ENCODE measurements around the gene COPE.

GRCh38 chr19:18765073-18765618 is 26.0 kb downstream of the COMP start:
- PRO-cap = no peak
CAGE:
- cytosol, long polyA minus RNA = no peak
- cytosol, long polyA plus RNA = no peak
- long polyA plus RNA = no peak
- nucleus, long polyA minus RNA = no peak
- nucleus, long polyA plus RNA = no peak

DNA sequence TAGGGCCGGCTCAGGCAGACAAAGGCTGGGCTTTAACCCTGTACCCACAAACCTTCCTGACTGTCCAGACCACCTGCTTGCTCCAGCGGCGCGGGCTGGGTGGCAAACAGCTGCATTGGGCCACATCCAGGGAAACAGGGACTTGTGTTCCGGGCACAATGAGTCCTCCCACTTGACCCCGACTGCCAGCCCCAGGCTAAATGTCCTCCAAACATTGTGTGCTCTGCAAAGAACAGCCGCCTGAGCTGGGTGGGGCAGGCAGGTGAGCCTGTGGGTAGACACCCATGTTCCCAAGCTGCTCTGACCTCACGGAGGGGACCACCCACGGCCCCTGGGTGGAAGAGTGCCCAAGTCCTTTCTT is 21.8 kb downstream of the COMP start:
- PRO-cap = no peak
CAGE:
- cytosol, long polyA minus RNA = no peak
- cytosol, long polyA plus RNA = no peak
- long polyA plus RNA = no peak
- nucleus, long polyA minus RNA = no peak
- nucleus, long polyA plus RNA = no peak

GRCh38 chr19:18782825-18783350 is 8.2 kb downstream of the COMP start:
- PRO-cap = no peak
CAGE:
- cytosol, long polyA minus RNA = no peak
- cytosol, long polyA plus RNA = no peak
- long polyA plus RNA = no peak
- nucleus, long polyA minus RNA = no peak
- nucleus, long polyA plus RNA = no peak

DNA sequence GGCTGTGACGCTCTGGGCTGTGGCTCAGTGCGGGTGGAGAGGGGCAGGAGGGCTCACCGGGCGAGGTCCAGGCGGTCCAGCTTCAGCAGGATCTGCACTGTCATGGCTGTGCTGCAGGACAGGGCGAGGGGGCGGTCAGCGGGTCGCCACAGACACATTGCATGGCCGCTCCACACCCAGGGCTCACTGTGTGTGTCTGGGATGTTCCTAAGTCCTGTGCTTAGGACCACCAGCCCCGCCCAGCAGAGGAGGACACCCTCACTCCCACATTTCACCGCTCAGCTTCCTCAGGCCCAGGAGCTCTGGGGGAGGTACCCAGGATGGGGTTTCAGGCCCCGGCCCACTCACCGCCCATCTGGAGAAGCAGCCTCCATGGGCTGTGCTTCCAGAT is 9.6 kb upstream of the CERS1 start:
- PRO-cap = no peak
CAGE:
- cytosol, long polyA minus RNA = no peak
- cytosol, long polyA plus RNA = no peak
- long polyA plus RNA = no peak
- nucleus, long polyA minus RNA = no peak
- nucleus, long polyA plus RNA = no peak

DNA sequence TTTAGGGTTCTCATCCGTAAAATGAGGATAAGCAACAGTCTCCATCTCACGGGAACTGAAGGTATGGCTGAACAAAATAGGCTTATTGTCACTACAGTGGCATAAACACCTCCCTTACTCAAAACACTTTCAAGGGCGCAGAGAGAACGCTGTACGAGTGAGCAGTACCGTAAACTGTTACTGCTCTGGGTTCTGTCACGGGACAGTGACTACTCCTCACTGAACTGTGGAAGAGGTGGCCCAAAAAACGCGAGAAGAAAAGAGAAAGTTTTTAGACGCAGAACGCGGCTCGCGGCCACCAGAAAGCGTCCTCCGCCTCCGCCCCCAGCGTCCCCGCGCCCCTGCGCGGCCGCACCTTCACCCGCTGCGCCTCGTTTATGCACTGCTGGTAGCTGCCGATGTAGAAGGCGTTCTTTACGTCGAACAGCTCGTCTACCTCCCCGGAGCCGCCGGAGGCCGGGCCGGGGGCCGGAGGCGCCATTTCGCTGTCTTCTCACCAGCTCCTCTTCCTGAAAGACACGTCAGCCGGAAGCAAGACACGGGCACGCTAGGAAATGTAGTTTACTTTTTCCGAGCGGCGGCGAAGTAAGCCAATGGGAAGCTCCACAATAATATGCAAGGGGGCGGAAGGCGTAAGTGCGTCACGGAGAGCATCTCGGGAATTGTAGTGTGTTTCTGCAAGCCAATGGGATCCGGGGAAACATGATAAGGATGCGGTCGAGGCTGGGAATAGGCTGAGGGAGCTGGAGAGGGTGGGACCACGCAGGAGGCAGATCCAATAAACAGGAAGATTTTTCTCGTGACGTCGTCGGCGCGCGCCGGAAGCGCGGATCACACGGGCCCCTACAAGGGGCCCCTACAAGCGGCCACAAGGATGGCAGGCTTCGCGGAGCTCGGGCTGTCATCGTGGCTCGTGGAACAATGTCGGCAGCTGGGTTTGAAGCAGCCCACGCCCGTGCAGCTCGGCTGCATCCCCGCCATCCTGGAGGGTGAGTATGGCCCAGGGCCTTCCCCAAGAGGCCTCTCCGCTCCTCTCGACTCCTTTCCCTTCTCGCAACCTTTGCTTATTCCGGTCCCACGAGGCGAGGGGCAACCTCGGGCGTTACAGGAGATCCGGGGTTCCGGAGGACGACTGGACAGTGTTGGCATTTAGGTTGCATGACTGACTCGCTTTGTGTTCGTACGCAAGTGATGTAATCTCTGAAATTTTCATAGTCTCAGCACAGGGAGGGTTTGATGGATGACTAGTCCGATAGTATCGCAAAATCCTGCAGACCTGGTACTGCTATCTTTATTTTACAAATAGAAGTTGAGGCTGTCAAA is at the start of gene COPE:
COPE (minus strand) TSS at position 520 of the 1,323 bp plus-strand sequence.
- PRO-cap = bidirectional peak, plus-strand start at position 278 of the sequence, minus-strand start at position 207 of the sequence; bidirectional peak, plus-strand start at position 871 of the sequence, minus-strand start at position 518 of the sequence
CAGE:
- cytosol, long polyA minus RNA = start-site peak on the minus strand centred at position 497 of the sequence, 23 bp wide, 460 reads; start-site peak on the plus strand centred at position 848 of the sequence, 49 bp wide, 218 reads
- cytosol, long polyA plus RNA = start-site peak on the minus strand centred at position 505 of the sequence, 38 bp wide, 9,055 and 6,153 reads in 2 replicates; start-site peak on the plus strand centred at position 848 of the sequence, 50 bp wide, 1,596 and 1,119 reads in 2 replicates
- long polyA plus RNA = start-site peak on the minus strand centred at position 505 of the sequence, 38 bp wide, 11,208 and 10,819 reads in 2 replicates; start-site peak on the plus strand centred at position 859 of the sequence, 27 bp wide, 962 and 860 reads in 2 replicates
- nucleus, long polyA minus RNA = start-site peak on the minus strand centred at position 497 of the sequence, 22 bp wide, 859 reads; start-site peak on the plus strand centred at position 866 of the sequence, 15 bp wide, 234 reads
- nucleus, long polyA plus RNA = start-site peak on the minus strand centred at position 505 of the sequence, 38 bp wide, 2,537 and 2,568 reads in 2 replicates; start-site peak on the plus strand centred at position 859 of the sequence, 27 bp wide, 544 and 1,000 reads in 2 replicates

GRCh38 chr19:18920191-18920513 is 637 bp downstream of the DDX49 start:
- PRO-cap = unidirectional peak, minus-strand start at chr19:18920284
CAGE:
- cytosol, long polyA minus RNA = no peak
- cytosol, long polyA plus RNA = no peak
- long polyA plus RNA = no peak
- nucleus, long polyA minus RNA = no peak
- nucleus, long polyA plus RNA = no peak

DNA sequence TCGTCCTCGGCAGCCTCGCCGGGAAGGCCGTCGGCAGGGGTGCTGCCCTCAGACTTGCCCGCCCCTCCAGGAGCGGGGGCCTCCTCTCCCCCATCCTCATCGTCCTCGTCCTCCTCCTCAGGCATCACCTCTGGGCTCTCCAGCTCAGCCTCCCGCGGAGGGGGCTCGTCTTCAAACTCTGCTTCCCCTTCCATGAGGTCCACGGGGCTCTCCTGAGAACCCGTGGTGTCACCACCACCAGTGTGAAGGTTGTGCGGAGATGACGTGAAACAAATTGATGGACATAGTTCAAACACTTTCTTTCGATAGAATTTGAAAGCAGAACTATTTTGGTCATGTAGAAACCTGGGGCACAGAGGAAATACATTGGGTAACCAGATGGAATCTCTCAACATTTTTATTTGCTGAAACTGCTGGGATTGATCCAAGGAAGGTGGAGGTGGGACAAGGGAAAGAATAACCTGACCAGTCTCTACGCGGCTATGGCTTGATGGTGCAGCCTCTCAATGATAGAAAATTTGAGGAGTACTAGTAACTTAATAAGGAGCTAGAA is 28.9 kb downstream of the SUGP2 start:
- PRO-cap = no peak
CAGE:
- cytosol, long polyA minus RNA = no peak
- cytosol, long polyA plus RNA = no peak
- long polyA plus RNA = no peak
- nucleus, long polyA minus RNA = no peak
- nucleus, long polyA plus RNA = no peak

DNA sequence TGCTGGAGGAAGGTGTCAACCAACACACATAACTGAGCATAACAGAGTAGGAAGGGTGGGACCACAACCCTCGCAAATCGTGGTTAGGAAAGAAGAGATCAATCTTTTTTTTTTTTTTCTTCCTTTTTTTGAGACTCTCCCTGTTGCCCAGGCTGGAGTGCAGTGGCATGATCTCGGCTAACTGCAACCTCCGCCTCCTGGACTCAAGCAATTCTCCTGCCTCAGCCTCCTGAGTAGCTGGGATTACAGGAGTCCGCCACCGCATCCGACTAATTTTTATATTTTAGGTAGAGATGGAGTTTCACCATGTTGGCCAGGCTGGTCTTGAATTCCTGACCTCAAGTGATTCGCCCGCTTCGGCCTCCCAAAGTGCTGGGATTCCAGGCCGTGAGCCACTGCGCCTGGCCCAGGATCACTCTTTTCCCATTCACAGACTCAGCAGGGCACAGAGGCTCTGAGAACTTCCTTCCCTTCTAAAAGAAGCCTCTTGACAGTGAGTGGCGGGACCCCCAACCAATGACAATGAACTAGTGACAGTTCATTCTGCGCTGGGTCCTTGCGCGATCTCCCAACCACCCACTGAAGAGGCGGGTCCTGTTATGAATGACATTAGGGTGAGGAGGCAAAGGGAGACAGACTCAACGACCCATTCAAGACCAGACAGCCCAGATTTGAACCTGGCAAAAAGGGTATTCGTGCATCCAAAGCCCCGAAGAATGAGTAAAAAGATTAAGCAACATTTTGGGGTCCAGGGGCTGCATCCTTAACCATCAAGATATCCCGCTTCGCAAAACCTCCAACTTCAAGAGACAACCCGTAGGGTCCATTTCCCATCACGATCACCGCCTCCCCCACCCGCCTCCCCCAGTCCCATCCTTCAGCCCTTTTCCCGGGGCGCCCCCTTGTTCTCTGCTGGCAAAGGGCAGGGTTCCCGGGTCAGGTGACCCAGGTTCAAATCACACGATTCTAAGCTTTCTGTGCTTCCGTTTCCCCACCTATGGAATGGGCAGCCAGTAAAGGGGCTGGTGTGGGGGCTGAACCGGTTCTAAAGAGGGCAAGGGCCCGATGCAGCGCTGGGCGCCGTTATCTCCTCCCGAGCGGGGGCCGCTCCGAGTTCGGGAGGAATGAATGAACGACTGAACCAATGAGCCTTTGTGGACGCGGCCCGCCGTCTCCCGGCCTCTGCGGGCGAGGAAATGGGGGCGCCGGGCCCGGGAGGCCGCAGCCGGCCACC is 847 bp downstream of the SUGP2 start:
- PRO-cap = bidirectional peak, plus-strand start at position 635 of the sequence, minus-strand start at position 422 of the sequence
CAGE:
- cytosol, long polyA minus RNA = no peak
- cytosol, long polyA plus RNA = no peak
- long polyA plus RNA = no peak
- nucleus, long polyA minus RNA = no peak
- nucleus, long polyA plus RNA = no peak

- PRO-cap = no peak
CAGE:
- cytosol, long polyA minus RNA = no peak
- cytosol, long polyA plus RNA = no peak
- long polyA plus RNA = no peak
- nucleus, long polyA minus RNA = no peak
- nucleus, long polyA plus RNA = no peak
Observed at GRCh38 chr19:19096749-19097588, 33.2 kb downstream of the SLC25A42 start.

DNA sequence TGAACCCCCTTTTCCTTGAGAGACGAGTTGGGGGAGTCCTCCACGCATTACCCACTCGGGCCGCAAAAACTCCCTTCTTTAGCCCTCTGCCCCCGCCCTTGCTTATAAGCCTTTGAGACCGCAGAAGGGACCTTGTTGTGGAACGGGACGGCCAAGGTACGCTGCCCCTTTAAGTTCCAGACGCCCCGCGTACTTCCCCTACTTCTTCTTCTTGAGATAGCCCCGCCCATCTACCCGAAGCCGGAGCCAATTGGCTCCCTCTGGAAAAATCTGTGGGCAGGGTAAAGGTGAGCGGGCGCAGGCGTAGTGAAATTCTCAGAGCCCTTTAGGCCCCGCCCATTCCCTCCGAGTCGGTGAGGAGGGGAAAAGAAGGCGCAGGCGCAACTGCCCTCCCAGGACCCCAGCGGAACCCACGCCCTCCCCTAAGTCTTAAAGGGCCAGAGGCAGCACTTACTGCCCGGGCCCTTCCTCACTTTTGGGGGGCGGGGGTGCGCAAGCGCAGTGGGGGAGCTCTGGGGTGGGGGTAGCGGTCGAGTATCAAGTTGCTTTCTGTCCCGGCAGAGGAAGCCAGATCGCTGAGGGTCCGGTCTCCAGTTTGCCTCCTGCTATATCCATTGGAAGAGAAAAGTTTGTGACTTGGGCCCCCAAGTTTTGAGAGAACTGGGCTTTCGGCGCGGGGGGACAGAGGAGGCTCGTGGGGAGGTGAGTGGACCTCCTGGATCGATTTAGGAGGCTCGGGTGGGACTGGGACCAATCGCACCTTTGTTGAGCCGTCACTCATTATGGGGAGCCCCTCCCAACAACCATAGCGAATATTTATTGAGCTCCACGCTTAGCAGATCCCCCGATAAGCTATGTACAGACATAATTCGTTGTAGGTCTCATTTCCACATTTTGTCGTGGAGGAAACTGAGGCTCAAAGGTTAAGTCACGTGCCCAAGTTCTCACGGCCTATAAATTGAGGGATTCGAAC is 627 bp downstream of the RFXANK start:
- PRO-cap = bidirectional peak, plus-strand start at position 560 of the sequence, minus-strand start at position 191 of the sequence
CAGE:
- cytosol, long polyA minus RNA = start-site peak on the plus strand centred at position 544 of the sequence, 99 bp wide, 693 reads
- cytosol, long polyA plus RNA = start-site peak on the plus strand centred at position 544 of the sequence, 99 bp wide, 1,709 and 1,342 reads in 2 replicates
- long polyA plus RNA = start-site peak on the plus strand centred at position 544 of the sequence, 99 bp wide, 1,636 and 1,635 reads in 2 replicates
- nucleus, long polyA minus RNA = start-site peak on the plus strand centred at position 552 of the sequence, 39 bp wide, 141 reads
- nucleus, long polyA plus RNA = start-site peak on the plus strand centred at position 544 of the sequence, 99 bp wide, 425 and 732 reads in 2 replicates

- PRO-cap = no peak
CAGE:
- cytosol, long polyA minus RNA = no peak
- cytosol, long polyA plus RNA = no peak
- long polyA plus RNA = no peak
- nucleus, long polyA minus RNA = no peak
- nucleus, long polyA plus RNA = no peak
Observed at GRCh38 chr19:19271802-19272261, 1.3 kb downstream of the TM6SF2 start.

DNA sequence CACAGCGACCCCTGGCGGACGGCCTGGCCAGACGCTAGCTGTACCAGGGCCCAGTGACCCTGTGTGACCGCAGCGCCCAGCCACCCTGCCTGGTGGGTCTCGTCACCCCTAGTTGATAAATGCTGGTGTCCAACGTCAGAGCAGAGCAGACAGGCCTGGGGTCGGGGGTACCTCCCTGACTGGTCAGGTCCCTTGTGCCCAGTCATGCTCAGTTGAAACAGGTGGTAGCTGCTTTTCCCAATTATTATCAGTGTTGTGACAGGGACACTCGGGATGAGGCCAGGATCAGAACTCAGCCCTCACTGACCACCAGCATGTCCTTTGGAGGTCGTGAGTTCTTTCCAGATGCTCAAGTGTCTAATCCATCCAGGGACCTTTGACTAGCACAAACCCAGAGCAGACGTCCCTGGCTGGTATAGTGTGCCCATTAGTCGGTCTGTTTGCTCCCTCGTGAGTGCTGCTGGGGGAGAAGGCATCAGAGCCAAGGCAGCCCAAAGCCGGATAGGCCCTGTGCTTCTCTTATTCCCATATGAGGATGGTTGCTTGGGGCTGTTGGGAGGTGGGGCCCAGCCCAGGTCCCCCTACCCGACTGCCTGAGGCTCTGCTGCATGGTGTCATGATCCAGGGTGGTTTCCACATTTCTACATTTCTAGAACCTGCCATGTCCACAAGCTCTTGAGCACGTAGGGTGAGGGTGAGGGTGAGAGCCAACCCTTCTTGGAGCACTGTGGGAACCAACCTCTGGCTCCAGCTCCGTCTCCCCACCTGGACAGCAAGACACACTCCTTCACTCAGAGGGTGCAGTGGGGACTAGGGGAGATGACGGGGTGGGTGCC is 22.5 kb downstream of the MAU2 start:
- PRO-cap = no peak
CAGE:
- cytosol, long polyA minus RNA = no peak
- cytosol, long polyA plus RNA = no peak
- long polyA plus RNA = no peak
- nucleus, long polyA minus RNA = no peak
- nucleus, long polyA plus RNA = no peak

DNA sequence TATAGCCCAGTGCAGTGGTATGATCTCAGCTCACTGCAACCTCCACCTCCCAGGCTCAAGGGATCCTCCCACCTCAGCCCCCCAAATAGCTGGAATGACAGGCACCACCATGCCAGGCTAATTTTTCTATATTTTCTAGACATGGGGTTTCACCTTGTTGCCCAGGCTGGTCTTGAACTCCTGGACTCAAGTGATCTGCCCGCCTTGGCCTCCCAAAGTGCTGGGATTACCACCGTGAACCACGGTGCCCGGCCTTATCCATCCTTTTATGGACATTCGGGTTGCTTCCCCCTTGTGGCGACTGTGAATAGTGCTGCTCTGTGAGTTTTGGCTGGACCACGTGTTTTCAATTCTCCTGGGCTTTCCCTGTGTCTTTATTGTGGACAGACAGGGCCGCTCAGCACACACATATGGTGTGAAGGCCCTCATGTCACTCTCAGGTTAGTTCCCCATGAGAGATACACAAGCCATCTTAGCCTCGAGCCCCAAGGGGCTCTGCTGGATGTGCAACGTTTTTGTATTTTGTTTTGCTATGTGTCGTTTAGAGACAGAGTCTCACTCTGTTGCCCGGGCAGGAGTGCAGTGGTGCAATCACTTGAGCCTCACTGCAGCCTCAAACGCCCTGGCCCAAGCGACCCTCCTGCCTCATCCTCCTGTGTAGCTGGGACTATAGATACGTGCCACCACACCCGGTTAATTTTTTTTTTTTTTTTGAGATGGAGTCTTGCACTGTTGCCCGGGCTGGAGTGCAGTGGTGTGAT is 40.5 kb downstream of the MAU2 start:
- PRO-cap = no peak
CAGE:
- cytosol, long polyA minus RNA = no peak
- cytosol, long polyA plus RNA = no peak
- long polyA plus RNA = no peak
- nucleus, long polyA minus RNA = no peak
- nucleus, long polyA plus RNA = no peak

- PRO-cap = unidirectional peak, minus-strand start at chr19:19406494
CAGE:
- cytosol, long polyA minus RNA = no peak
- cytosol, long polyA plus RNA = no peak
- long polyA plus RNA = no peak
- nucleus, long polyA minus RNA = no peak
- nucleus, long polyA plus RNA = no peak
Observed at GRCh38 chr19:19406398-19406658, 853 bp downstream of the GATAD2A start.

DNA sequence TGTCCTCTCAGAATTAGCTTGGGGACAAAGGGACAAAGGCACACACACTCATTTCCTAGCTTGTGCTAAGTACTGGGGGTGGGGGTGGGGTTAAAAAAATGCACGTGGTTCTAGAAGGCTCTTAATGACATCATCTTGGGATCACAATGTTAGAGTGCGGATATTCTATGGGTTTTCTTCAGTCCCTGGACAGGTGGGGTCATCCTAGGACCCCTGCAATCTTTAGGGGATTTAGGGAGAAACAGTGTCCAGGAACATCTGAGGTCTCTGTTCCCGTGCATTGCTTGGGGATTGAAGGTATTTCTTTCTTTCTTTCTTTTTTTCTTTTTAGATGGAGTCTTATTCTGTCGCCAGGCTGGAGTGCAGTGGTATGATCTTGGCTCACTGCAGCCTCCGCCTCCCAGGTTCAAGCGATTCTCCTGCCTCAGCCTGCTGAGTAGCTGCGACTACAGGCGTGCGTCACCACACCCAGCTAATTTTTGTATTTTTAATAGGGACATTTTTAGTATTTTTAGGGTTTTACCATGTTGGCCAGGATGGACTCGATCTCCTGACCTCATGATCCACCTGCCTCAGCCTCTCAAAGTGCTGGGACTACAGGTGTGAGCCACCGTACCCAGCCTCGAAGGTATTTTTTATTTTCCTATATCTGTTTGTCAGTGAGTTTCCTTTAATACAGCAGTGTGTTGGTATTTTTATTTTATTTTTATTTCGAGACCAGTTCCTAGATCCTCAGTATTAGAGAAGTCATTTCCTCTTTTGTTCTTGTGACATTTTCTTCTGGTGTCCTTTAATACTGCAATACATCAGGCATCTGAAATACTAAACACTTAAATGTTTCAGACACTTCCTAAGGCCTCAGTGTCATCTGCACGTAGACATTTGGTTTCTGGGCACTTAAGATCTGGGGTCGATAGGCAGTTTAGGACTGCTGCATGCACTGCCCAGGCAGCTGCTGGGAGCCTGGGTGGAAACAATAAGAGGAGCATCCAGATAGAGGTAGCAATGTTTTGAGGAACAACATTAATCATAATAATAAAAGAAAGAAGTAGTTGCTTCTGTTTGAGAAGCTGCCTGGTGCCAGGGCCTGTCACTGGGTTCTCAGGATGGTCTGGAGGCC is 22.2 kb downstream of the GATAD2A start:
- PRO-cap = no peak
CAGE:
- cytosol, long polyA minus RNA = no peak
- cytosol, long polyA plus RNA = no peak
- long polyA plus RNA = no peak
- nucleus, long polyA minus RNA = no peak
- nucleus, long polyA plus RNA = no peak

- PRO-cap = no peak
CAGE:
- cytosol, long polyA minus RNA = no peak
- cytosol, long polyA plus RNA = no peak
- long polyA plus RNA = no peak
- nucleus, long polyA minus RNA = no peak
- nucleus, long polyA plus RNA = no peak
Observed at GRCh38 chr19:19485267-19486000, 29.9 kb downstream of the TSSK6 start.

GRCh38 chr19:19529560-19529818 is 778 bp downstream of the YJEFN3 start:
- PRO-cap = no peak
CAGE:
- cytosol, long polyA minus RNA = no peak
- cytosol, long polyA plus RNA = no peak
- long polyA plus RNA = no peak
- nucleus, long polyA minus RNA = no peak
- nucleus, long polyA plus RNA = no peak

GRCh38 chr19:19632644-19633139 is 4.7 kb upstream of the LPAR2 start:
- PRO-cap = no peak
CAGE:
- cytosol, long polyA minus RNA = no peak
- cytosol, long polyA plus RNA = no peak
- long polyA plus RNA = no peak
- nucleus, long polyA minus RNA = no peak
- nucleus, long polyA plus RNA = no peak

- PRO-cap = no peak
CAGE:
- cytosol, long polyA minus RNA = no peak
- cytosol, long polyA plus RNA = no peak
- long polyA plus RNA = no peak
- nucleus, long polyA minus RNA = no peak
- nucleus, long polyA plus RNA = no peak
Observed at GRCh38 chr19:19650465-19651051, 7.1 kb upstream of the GMIP start.

DNA sequence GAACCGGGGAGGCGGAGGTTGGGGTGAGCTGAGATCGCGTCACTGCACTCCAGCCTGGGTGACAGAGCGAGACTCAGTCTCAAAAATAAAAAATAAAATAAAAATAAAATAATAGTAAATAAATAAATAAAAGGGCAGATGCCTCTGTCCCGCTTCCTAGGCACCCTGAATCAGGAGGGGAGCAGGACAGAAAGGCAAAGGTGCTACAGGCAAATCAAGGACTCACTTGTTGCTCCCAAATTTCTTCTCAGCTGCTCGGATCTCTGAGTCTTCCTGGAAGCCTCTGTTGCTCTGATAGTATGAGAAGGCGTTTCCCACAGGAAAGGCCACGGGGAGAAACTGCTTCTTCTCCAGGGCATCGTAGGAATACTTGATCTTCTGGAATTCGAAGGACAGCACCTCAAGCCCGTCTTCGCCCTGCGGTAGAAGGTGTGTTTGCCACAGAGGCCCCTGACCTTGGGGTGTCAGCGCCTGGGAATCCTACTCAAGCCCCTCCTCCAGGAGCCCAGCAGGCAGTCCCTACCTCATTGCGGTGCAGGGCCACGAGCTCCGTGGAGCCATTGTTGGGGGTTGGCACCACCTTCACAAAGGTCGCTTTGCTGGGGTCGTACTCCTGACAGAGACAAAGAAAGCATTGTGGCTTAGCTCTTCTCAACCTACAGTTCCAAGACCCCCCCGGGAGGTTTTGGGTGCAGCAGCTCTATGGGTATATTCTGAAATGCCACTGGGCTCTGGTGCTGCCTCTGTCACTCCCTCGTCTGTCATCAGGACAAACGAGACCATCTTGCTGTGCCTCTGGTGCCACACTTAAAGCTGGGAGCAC is 3.9 kb downstream of the ATP13A1 start:
- PRO-cap = no peak
CAGE:
- cytosol, long polyA minus RNA = no peak
- cytosol, long polyA plus RNA = no peak
- long polyA plus RNA = no peak
- nucleus, long polyA minus RNA = no peak
- nucleus, long polyA plus RNA = no peak